Temporal lobe (tissue), 2 donors: ENCODE measurements around a stretch of chr12.

- RAMPAGE, long total RNA: no peak
Observed at GRCh38 chr12:46197688-46198104, 71.1 kb downstream of the SLC38A1 start.

DNA sequence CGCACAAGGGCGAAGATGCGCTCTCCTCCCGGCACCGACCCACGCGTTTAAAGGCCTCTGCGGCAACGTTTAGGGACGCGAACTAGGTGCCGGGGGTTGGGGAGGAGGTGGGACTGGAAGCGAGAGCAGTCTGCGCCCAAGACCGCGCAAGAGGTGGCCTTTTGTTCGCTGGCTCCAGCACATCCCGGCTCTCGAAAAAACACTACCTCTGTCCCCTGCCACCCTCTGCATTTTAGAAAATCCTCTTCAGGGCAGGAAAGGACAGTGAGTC lies 1.3 kb downstream of the SLC38A1 start:
- RAMPAGE, long total RNA: no peak

DNA sequence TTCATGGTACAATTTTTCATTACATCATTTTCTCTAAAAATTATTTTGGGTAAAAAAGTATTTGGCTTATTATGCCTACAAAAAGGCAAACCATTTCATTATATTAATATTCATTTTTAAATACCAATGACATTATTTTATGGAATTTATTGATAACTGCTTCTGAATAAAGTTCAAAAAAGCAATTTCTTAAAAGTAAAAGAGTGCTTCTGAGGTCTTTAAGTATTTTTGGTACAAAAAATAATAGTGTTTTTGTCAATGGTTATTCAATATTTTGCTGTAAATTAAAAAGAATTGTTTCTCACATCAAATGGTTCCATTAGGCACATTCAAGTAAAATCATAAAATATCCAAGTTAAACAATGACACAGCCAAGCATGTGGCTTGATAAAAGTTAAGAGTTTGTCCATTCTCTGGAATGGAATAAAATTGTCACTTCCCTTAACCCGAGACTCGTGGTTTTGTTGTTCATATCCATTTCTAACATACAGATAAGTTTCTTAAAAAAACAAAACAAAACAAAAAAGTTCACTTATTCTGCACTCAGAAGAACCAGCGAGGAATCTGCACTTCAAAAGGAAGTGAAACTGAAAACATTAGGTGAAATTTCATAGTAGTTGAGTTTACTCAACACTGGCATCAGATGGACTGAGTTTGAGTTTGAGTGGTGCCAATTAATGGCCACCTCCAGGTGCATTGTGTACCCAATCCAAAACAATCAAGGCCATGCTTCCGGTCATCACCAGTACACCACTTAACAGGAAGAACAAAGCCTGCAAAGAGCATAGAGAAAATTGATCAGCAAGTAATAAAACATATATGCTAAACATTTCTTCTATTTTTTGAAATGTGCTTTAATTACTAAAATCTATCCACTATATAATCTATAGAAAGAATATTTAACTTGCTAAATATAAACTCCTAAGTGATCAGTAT lies 11.9 kb downstream of the SLC38A2 start:
- RAMPAGE, long total RNA: no peak

GRCh38 chr12:46365875-46366769 lies 6.5 kb downstream of the SLC38A2 start:
- RAMPAGE, long total RNA: no peak

DNA sequence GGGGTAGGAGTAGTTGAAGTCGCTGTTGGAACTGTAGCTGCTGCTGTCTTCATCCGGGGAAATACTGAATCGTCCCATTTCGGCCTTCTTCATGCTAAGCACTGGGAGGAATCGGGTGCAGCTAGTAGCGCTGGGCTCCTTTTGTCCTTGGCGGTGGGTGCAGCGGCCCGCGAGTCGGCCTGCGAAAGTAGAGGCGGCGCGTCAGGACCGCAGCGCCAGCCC lies 1.5 kb downstream of the SLC38A2 start:
- RAMPAGE, long total RNA: no peak

- RAMPAGE, long total RNA: no peak
Observed at GRCh38 chr12:46384117-46384340, 11.5 kb upstream of the SLC38A2 start.

- RAMPAGE, long total RNA: no peak
Observed at GRCh38 chr12:46391490-46391912, 18.9 kb upstream of the SLC38A2 start.

- RAMPAGE, long total RNA: no peak
Observed at GRCh38 chr12:46410354-46411128, 38.0 kb upstream of the SLC38A2 start.

- RAMPAGE, long total RNA: no peak
Observed at GRCh38 chr12:46459872-46460613, 87.5 kb upstream of the SLC38A2 start.

DNA sequence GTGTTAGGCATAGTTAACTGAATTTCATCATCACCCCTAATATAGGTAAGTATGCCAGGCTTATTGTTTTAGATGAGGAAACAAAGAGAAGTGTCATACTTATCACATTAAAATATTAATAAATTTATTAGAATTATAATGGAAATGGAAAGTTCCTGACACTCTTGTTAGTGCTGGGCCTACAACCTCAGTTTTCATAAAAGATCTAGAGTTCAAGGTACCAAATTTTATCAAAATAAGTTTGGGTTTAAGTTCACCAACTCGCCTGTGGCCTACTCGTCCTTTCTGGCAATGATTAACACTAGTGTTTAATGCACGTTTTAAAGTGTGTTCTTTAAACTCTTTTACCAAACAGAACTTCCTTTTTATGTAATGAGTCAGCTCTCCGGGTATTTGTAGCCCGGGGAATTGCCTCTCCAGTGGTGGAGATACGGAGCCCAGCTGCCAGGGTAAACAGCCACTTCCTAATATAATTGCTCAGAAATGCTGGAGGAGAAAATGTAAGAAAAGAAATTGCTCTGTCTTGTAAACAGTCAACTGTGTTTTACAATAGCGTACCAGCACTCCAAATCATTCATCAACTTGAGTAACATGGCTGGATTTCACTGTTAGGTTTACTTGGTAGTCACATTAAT lies 101.0 kb upstream of the SLC38A2 start:
- RAMPAGE, long total RNA: no peak

- RAMPAGE, long total RNA: no peak
Observed at GRCh38 chr12:46524743-46525683, 152.4 kb upstream of the SLC38A2 start.

GRCh38 chr12:46562072-46562956 lies 189.7 kb upstream of the SLC38A2 start:
- RAMPAGE, long total RNA: no peak

- RAMPAGE, long total RNA: no peak
Observed at GRCh38 chr12:46617007-46617354, 208.8 kb downstream of the SLC38A4 start.

DNA sequence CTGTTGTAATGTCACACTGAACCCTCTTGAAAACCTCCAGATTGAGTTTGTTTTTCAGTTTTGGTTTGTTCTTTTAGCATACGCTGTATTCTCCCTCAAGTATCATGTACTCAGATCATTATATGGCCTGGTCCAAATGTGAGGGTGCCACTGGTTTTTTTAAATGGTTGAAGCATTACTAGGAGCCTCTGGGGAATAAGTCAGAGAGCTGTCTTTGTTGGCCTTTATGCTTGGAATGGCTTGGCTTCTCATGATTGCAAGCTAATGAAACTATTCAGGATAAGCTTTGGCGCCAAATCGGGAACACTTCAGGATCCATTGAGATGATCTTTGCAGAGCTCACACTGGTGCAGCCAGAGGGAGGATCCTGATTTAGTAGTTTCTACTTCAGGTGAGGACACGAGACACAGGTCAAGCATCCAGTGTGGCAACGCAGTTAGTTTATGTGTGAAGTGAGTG lies 113.7 kb upstream of the PCED1B start:
- RAMPAGE, long total RNA: no peak

DNA sequence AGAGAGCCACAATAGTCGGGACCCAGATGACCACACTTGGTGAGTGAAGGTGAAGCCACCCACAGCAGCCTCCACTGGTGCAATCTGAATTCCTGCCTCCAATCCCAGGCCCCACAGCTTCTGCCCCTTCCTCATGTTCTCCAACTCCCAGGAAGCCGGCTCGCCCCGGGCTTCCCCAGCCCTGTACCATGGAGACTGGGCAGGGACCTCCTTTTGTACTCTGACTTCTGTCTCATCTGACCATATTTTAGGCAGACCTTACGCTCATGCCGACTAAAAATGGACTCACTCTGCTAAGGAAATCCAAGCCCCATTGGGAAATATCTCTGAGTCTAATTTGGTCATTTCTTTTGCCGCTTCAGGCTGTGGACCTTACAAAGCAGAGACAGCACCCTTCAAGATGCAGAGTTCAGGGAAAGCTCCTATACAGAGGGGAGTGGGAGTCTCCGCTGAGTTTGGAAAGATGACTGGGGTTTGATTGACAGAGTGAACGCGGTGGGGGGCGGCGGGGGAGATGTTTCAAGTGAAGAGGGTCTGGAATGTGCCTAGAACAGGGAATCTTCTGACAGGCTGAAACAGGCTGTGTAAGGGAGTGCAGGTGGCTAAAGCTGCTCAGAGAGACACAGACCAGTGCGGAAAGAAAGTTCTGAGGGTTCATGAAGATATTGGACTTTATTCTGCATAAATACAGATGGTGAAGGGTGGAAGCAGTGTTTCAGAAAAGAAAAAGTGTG lies 25.2 kb upstream of the AMIGO2 start:
- RAMPAGE, long total RNA: no peak

GRCh38 chr12:47223354-47224171 lies 143.8 kb upstream of the AMIGO2 start:
- RAMPAGE, long total RNA: no peak

DNA sequence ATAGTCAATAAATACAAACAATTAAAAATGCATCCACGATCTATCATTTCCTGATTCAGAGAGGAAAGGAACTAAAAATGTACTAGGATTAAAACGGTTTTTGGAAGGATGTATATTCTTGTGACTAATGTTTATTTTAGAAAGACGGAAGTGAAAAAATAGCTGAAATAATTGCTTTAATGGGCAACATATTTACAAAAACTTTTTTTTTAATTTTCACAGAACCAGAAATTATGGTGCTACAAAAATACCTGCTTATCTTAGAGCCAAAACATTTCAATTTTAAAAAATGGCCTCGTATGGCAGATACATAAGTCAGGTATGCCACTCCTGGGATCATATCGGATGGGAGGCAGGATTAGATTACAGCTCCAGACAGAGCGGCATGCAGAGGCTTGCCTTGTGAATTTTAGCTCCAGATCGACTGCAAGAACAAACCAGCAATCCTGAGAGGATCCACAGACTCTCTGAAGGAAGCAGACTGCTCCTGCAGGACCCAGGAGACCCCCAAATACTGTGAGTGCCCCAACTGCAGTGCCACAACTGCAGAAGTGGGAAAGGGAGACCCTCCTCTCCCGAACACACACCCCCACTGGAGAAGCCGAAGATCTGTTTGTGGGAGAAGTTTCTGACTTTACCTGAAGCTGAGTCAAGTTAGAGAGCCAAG lies 169.3 kb upstream of the AMIGO2 start:
- RAMPAGE, long total RNA: no peak

DNA sequence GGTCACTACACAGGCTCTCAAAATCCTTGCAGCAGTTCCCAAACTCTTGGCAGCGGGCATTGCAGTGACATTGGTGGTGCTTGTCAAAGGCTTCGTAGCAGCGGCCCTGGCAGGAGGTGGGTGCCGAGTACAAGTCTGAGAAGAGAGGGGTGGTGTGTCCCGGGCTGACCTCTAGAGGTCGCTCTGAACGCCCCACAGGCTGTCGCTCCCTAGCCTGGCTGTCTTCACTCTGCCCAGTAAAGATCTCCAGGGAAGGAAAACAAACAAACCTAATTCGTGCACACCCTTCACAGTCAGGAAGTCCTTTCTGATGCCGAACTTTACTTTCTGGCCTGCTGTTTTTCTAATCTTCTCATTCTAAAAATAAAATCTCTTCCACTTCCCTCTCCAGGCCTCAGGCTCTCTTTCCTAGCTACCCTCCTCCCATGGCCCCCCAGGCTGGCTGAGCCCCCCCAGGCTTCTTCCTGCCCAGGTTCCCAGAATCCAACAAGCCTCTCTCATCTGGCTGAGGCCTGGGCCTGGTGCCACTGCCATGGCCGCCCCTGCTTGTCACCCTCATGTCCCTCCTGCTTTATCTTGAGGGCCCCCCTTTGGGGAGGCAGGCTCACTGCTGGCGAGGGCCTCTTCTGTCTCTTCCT lies 7.7 kb downstream of the ENDOU start:
- RAMPAGE, long total RNA: no peak

DNA sequence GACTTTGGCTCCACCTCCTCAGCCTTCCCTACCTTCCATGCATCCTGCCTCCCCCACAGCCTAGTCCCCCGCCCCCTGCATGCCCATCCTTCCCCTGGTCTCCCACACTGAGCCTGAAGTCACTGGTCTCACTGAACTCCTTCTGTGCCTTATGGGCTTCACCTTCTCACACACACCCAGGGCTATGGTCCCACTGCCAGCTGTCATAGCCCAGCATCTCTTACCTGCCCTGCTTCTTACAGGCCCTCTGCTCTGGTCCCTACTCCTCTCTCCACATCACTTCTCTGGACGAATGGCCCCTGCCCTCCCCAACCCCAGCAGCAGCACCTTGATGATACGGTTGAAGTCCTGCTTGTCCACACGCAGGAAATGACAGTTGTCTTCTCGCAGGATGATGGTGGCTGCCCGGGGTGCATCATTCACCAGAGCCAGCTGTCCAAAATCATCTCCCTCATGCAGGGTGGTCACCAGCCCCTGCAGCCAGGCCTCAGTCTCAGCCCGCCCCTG lies 9.6 kb downstream of the RAPGEF3 start:
- RAMPAGE, long total RNA: no peak

GRCh38 chr12:47754756-47755154 lies 3.9 kb downstream of the RAPGEF3 start:
- RAMPAGE, long total RNA: no peak